Daoy (cell line): ENCODE measurements around a stretch of chr16.

GRCh38 chr16:89696077-89697085 lies 5.1 kb downstream of the SPATA2L start:
- RAMPAGE, long total RNA, result no peak

DNA sequence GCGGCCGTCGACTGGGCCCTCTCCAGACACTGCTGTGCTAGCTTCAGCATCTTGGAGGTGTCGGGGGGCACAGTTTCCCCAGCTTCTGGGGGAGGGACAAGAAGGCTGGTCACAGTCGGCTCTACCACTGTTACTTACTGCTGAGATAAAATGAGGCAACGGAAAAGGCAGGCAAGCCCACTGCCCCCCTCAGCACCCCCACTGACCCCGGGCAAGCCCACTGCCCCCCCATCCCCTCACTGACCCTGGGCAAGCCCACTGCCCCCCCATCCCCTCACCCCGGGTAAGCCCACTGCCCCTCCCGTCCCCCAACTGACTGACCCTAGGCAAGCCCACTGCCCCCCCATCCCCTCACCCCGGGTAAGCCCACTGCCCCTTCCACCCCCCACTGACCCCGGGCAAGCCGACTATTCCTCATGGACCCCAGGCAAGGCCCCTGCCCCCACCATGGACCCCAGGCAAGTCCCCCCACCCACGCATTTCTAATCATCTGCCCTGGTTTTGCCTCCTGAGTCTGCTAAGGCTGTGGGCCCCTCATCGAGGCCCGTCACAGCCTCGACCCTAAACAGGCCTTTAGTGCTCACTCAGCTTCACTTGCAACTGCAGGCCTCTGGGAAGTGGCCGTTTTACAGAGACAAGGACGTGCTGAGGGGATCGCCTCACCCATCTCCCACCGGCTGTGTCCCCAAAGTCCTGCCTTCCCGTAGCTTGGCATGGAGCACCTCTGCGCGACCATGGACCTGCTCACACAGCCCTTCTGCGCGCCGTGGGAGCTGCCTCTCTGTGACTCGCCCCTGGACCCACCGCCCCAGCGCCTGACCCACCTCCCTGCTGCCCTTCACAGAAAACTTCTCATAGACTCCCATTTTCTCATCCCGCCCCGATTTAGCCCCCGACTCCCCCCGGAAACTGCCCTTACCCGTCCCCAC lies 3.7 kb downstream of the VPS9D1 start:
- RAMPAGE, long total RNA, result no peak

GRCh38 chr16:89935900-89936166 lies 12.7 kb downstream of the TUBB3 start:
- RAMPAGE, long total RNA, result no peak

DNA sequence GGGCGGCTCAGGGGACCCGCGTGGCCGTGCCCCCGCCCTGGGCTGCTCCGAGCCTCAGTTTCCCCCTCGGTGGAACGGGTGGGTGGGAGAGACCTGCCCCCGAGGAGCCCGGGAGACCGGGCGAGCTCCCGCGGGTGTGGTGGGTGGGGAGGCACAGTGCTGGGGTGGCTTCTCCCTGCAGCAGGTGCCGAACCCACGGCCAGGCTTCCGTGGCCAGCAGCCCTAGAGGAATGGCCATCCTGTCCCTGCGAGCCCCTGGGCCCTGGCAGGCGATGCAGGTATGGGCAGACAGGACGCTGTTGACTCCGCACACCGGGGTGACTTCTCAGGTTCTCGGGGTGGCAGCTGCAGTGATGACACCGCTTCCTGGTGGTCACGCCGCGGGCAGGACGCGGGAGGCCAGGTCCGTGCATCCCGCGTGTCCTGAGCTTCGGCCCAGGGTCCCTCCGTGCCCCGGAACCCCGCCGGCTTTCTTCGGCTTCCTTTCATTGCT lies 727 bp downstream of the DEF8 start:
- RAMPAGE, long total RNA, result no peak

- RAMPAGE, long total RNA, result no peak
These were observed 10.4 kb downstream of the DBNDD1 start for GRCh38 chr16:90008718-90009432.

- RAMPAGE, long total RNA, result no peak
These were observed 25.0 kb upstream of the PRDM7 start for GRCh38 chr16:90101987-90102706.

DNA sequence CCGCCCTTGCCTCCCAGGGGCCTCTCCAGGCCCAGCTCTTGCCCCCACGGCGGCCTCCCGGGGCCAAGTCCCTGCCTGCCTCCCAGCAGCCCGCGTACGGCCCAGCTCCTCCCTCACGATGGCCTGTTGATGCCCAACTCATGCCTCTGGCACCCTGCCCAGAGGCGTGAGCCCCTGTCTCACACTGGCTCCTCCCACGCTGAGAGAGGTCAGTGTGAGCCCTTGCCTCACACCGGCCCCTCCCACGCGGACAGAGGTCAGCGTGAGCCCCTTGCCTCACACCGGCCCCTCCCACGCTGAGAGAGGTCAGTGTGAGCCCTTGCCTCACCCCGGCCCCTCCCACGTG lies 91.2 kb upstream of the PRDM7 start:
- RAMPAGE, long total RNA, result no peak